Hair follicular keratinocyte (primary cell): ENCODE measurements around the gene UXS1.

DNA sequence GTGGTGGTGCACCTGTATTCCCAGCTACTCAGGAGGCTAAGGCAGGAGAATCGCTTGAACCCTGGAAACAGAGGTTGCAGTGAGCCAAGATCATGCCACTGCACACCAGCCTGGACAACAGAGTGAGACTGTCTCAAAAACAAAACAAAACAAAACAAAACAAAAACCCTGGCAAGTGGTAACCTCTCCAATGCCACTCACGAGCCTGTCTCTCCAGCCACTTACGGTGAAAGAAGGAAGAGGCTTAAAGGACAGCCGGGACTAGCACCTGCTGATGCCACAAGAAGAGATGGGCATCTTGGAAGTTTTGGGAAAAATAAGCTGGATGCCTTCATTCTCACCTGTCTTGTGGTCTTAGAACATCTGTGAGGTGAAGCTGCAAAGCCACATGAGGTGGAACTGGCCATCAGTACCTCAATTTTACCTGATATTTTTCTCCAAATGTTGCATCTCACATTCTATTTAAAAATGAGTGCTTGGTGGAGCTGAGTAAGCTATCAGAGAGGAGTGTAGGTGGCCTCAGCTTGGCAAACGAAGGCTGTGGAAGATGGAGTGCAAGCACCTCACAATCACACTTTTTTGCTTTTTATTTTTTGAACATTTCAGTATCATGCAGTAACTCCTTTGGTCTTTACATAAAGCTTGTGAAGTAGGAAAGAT is 26.9 kb downstream of the C2orf49 start:
- RAMPAGE, long total RNA: no peak

DNA sequence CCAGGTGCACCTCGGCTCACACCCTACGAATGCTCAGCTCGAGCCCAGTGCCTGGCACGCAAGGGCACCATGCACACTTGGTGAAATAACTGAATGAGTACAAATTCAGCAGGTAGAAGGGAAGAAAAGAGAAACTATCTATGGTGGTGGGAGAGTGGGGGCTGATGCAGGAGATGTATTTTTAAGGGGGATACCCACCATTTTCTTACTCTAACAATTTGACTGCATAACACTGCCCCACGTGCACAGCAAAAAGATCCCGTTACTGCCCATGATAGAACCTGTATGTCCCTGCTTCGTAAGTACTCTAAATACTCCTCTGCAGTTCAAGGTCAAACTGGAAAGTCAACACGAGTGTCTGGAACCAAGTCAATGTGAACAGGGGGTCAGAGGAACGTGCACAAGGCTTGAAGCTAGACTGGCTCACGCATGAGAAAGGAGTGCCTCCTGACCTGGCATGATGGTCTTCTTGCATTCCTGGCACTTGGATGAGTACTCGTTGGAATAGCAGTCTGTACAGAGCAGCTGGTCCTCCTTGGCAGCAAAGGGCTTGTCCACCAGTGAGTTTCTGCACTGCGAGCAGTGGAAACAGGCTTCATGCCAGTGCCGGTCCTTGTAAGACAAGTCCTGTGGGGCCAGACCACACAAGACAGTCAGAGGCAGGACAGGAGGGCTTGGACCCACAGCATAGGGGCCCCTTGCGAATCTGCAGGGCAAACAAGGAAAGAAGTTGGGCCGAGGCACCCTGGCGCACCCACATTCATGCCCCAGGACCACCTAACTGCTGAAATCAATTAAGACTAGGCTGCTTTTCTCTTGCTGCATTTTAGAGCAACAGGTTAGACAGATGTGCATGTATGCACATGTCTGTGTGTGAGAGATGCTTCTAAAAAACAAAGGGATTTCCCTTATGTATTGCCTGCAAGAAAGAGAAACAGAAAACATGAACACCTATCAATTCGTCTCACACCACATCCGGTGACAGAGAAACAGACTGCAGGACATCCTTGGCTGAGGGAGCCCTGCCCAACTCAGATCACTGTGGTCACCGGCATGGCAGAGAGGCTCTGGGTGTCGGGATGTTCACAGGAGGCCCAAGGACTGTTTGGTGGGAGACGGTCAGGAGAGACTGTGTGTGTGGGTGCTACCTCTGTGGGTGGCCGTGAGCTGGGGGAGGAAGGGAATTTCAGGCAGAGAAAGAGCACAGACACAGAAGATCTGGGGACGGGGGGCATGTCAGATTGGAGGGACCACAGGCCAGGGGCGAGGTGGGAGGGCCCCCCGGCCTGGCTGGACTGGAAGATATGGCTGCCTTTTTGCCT is 25.3 kb downstream of the FHL2 start:
- RAMPAGE, long total RNA: no peak

GRCh38 chr2:105397335-105397780 is 1.5 kb downstream of the FHL2 start:
- RAMPAGE, long total RNA: no peak

DNA sequence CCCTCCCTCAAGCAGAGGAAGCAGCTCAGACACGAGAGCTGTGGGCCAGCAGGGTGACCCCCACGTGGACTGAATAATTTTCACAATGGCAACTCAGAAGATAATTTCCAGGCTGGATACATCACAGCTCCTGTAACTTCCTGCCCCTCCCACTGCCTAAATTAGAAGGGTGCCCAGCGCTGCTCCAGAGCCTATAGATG is 25.8 kb upstream of the NCK2 start:
- RAMPAGE, long total RNA: no peak

DNA sequence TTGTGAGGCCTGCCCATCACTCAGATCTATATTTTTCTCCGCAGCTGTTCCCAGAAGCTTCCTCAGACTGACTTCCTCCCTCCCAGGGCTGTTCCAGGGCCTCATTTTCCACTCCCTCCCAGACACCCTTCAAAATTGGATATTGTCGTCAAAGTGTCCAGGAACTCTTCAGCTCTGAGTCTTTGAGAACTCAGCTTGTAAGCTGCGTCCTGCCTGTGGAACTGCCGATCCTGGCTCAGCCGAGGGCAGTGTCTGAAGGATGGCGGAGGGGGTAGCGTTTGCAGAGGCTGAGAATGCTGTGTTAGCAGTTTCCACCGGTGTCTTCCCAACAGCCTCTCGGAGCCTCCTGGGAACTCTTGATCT is 27.1 kb downstream of the NCK2 start:
- RAMPAGE, long total RNA: no peak

DNA sequence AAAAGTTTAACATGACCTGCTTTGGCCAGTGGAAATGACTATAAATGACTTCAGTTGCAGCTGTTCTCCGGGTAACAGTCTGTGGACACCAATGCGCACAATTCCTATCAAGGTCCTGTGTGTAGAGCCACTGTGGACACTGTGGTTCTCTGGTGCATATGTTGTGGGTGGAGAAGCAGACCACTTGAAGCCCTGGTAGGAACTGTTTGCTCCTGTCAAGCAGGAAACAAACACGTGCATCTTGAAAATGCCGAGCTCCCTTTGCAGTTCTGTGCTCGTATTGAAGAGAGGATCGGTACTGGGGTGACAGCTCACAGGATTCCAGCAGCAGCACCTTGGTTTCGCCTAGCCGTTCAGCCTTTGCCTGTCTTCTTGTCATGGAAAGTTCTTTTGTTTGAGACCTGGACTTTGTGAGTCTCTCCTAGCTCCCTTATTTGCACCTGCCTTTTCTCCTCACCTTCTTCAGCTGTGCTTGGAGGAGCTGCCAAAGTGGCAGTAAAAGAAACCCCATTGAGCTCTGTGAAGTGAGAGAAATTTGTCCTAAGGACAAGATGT is 32.9 kb downstream of the NCK2 start:
- RAMPAGE, long total RNA: no peak

DNA sequence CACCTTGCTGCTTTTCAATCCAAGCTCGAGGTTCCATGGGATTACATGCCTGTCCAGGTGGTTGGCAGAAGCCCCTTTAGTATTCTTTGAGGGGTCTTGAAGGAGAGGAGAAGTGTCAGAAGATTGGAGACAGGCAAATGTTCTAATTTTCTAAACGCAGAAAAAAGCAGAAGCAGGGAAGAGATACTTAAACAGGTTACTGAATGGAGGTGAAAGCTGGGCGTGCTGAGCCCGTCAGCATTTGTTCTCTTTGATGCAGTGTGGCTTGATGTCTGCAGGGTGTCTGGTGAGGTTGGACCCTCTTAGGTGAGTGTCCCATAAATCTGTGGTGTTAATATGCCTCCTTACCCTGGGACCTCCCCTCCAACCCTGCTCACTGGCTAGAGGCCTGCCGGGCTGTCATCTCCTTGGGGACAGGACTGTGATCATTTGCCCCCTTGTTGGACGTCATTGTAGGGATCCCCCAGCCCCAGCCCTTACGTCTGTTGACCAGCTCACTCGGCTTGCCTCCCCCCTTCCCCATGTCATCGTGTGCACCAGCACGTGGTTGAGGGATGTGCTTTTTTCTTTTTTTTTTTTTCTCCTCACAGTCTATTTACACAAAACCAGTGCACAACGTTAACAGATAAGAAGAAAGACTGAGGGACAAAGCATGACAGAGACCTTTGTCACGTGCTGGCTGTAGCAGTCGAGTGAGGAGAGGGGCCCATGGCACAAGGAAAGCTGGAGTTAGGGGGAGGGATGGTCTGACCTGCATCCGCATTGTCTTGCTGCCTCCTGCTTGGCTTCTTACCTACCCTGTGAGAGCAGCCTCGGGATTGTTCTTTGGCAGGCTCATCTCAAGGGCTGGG is 56.4 kb downstream of the NCK2 start:
- RAMPAGE, long total RNA: no peak

GRCh38 chr2:105816268-105816743 is 71.6 kb downstream of the NCK2 start:
- RAMPAGE, long total RNA: no peak

DNA sequence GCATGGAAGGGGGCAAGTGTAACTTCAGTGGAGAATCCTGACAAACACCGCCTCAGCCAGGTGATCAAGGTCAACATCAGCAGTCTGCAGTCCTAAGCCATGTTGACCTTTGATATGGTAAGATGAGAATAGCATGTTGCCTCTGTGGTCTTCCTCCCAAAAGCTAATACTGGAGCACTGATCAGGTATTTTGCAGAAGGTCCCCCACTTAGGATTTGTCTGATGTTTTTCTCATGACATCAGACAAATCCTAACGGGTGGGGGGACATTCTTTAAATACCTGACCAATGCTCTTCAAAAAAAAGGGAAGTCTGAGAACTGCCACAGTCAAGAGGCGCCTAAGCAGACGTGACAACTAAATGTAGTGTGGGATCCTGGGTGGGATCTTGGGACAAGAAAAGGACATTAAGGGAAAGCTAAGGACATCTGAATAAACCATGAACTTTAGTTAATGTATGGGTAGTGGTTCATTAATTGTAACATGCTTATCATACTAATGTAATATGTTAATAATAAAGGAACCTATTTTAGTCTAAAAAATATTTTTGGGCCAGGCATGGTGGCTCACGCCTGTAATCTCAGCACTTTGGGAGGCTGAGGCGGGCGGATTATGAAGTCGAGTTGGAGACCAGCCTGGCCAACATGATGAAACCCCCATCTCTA is 99.3 kb downstream of the NCK2 start:
- RAMPAGE, long total RNA: no peak

GRCh38 chr2:105934868-105935461 is 130.5 kb upstream of the ECRG4 start:
- RAMPAGE, long total RNA: no peak

DNA sequence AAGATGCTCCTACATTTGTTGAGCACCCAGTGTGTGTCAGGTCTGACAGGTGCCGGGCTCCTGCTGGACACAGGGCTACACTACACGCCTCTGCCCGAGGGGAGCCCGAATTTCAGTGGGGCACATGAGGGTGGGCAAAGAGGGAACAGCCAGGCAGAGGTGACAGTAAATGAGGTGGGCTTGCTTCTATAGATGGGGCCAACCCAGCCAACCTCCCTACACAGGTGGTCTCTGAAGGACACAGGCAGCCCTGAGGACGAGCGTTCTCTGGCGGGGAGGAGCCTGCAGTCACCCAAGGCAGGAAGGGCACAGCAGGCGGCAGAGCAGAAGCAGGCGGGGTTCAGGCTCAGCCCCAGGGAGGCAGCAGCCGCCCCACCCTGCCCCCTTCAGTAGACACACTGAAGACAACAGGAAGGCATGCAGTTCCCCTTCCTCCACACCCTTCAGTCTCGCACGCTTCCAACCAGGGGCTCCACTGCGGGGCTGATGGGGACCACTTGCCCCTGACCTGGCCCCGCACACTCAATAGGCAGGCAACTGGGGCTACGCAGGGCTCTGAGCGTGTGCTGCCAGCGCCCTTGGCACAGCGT is 30.2 kb downstream of the ECRG4 start:
- RAMPAGE, long total RNA: no peak

DNA sequence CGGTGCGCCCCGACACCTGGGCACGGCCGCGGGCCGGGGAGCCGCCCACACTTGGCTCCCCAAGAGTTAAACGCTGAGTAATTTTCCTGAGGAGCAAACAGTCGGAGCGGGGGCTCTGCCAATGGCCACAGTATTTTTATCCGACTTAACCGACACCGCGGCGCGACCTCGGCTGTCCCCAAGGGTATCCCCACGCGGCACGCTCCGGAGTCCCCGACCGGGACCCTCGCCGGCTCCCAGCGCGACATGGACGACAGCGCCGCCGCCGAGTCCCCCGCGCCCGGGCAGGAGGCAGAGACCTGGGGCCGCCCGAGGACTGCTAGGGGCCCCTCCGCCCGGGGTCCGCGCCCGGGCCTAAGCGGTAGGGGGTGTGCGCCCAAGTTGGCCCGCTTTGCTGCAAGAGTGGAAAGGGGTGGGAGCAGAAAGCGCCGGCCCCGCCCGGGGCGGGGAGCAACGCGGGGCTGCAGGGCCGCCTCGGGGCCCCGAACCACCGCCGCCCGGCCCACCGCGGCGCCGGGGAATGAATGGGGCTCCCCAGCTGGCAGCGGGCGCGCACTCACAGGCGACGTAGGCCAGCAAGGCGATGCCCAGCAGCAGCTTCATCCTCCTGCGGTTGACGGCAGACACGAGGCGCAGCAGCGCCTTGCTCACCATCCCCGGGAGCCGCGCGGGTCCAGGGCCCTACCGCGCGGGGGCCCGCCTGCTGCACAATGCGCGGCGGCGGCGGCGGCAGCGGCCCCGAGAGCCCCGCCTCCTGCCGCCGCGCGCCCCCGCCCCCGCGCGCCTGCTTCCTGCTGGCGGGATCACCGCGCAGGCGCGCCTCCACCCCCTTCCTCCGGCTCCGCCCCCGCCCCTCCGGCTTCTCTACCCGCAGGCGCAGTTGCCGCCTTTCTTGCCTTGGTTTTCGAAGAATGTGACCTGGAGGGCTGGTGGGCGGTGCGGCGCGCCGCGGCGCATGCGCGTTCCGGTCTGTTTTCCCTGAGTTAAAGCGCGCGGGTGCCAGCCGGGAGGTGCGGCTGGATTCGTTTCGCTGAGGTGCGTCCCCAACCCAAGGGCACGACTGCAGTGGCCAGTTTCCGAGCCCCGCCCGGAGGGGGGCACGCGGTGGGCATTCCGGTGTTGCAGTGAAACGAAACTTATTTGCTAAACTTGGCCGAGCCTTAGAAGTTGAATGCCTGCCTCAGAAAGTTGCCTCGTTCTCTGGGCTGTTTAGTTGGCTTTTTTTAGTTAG is at the start of gene UXS1:
Gene UXS1, minus strand, starts transcription at position 714 of the 1,231 bp plus-strand sequence.
- RAMPAGE, long total RNA: no peak

DNA sequence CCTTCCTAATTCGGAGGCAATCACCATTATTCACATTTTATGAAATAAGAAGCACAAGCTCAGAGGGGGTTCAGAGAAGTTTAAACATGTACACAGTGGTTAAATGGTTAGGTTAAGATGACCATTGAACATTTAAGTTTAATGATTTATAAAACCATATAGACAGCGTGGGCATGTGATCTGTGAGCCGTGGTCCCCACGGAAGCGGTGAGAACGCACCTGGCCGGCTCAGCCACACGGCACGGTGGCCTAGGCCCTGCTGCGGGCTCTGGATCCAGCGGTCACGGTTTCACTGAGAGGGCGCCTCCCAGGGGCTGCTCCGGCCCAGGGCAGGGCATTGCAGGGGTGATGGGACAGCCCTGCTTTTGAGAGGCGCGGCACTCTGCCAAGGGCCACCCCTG is 125.0 kb downstream of the RGPD3 start:
- RAMPAGE, long total RNA: no peak

- RAMPAGE, long total RNA: no peak
Observed at GRCh38 chr2:106542653-106543472, 55.7 kb downstream of the CD8B2 start.

DNA sequence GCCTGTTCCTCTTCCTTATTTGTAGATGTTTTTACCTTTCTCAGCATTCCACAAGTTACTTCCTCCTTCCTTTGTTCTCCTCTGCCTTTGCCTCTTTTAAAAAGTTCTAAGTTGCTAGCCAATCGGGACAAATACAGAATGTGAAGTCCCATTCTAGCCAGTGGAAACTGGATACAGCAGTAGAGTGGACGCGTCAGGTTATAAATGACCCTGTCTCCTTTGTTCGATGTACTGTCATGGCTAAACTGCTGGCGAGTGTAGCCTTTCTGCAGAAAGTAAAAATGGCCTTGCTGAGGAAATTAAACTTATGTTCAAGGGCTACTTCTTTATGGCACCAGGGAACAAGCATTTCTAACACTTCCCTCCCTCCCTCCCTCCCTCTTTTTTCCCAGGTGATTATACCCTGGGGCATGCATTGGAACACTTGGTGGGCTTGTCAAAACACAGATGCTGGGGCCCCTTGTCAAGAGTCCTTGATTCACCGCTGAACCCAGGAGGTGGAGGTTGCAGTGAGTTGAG is 72.9 kb downstream of the CD8B2 start:
- RAMPAGE, long total RNA: no peak

GRCh38 chr2:106701669-106702216 is 184.2 kb downstream of the ST6GAL2 start:
- RAMPAGE, long total RNA: no peak

DNA sequence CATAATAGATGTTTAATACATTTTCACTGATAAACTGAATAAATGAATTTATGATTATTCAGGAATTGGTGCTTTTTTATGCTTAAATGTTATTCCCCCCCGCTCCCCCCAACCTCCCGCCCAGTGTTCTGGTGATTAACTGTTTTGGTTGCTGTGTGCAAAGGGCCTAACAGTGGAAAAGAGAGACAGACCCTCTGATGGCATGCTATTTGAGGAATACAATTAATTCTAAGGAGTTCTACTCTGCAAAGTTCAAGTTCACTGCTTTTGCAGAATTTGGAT is 286.7 kb upstream of the RGPD4 start:
- RAMPAGE, long total RNA: no peak

DNA sequence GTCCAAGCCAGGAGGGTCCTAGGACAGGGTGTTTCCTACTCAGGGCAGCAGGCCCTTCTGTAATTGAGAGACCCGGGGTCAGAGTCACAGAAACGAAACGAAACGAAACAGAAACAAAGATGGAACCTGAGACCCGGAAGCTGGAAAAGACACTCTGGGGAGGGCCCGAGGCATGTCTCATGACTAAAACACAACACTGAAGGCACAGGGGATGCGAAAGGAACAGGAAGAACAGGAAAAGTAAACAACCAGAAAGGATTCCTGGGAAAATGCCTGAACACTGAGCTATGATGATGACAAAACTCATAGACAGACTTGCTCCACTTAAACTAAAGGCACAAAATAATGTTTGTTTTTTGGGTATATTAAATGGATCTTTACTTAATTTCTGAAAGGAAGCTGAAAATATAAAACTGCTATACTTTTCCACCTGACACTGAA is 16.7 kb upstream of the SULT1C2 start:
- RAMPAGE, long total RNA: no peak

DNA sequence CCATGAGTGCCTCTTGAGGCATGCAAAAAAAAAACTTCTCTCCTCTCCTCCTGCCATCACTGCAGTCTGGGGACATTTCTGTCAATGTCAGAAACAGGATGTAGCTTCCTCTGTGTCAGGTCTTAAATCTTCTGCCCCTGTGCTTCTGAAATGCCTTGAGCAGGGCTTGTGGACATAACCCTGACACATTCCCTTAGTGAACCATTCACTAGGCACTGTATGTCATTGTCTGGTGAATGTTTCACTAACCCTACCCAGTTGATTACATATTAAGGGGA is 7.9 kb downstream of the SULT1C4 start:
- RAMPAGE, long total RNA: no peak

- RAMPAGE, long total RNA: no peak
Observed at GRCh38 chr2:108535482-108535656, 1.1 kb downstream of the LIMS1 start.